ENCODE data around the gene SNU13.

DNA sequence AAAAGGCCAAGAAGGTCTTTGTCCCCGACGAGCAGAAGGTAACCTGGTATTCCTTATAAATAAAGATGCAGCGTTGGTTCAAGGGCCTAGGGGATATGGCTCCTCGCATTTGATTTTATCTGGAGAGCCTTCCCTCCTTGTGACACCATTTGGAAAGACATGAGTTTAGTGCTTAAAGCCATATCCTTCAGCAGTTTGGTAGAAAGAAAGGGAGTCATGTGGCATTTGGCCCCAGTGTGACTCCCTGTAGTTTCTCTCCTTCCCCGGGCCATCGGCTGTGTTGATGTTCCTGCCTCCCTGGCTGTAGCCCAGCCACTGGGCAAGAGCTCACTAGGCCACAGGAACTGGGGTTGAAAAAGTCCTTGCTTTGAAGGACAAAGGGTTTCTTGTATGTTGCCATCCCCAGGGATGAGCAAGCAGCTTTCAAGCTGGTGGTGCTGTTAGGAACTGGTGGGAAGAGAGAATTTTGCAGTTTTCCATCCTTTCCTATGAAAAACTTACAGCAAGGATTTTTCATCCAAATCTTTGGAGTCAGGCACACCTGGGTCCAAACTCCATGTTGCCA lies 12.6 kb downstream of the TEF start:
- PRO-cap = no peak

DNA sequence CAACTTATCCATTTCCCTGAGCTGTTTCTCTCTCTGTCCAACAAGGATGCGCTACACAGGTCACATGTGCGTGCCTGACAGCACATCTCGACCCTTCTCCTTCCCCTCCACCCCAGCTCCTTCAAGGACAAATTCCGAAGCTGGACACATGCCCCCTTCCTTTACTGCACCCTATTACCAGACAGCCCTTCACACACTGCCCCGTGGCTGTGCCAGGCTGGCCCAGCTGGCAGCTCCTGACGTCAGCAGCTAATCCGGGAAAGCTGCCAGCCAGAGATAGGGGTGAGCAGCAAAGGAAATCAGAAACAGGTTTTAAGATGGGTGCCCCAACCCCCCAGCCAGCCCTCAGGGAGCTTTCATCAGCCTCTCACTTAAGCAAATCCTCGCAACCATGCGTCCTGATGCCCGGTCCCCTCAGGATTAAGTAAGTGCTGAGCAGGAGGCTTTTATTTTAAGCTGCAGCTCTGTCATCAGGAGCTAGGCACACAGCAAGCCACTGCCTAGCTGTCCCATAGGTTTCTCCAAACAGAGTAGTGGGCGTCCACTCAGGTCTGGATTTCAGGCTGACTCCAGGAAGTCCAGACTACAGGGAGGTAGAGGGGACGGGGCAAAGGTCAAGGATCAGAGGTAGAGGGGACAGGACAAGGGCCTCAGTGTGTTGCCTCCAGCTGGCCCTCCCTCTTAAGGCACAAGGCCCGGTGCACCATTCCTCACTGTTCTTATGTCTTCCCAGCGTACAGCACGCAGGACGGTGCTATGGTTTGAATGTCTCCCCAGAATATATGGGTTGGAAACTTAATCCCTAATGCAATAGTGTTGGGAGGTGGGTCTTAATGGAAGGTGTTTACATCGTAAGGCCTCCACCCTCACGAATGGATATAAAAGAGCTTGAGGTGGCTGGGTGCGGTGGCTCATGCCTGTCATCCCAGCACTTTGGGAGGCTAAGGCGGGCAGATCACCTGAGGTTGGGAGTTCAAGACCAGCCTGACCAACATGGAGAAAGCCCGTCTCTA lies 20.5 kb downstream of the TEF start:
- PRO-cap = no peak

DNA sequence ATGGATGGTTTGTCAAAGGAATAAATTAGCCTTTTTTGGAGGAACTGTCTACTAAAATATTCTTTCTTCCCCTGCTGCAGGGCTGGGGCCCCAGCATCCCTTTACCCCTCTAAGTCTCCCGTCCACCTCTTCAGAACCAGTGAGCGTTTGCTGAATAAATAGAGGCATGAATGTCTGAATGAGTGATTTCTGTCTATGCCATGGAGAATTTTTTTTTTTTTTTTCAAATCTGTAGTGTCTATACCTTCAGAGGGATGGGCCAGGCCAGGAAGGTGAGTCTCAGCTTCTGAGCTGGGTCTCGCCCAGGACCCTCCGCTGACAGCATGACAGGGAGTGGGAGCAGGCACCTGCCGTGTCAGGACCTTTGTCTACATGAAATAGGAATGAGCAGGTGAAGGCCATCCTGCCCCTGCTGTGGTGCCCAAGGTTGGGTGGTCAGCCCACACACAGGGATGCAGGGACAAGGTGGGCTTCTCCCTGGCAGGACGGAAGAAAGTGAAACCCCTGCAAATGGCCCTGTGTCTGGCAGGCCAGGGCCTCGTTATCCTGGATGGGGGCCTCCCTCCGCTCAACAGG lies 15.2 kb downstream of the TOB2 start:
- PRO-cap = no peak

- PRO-cap = no peak
These were observed 648 bp downstream of the TOB2 start for GRCh38 chr22:41445706-41446600.

DNA sequence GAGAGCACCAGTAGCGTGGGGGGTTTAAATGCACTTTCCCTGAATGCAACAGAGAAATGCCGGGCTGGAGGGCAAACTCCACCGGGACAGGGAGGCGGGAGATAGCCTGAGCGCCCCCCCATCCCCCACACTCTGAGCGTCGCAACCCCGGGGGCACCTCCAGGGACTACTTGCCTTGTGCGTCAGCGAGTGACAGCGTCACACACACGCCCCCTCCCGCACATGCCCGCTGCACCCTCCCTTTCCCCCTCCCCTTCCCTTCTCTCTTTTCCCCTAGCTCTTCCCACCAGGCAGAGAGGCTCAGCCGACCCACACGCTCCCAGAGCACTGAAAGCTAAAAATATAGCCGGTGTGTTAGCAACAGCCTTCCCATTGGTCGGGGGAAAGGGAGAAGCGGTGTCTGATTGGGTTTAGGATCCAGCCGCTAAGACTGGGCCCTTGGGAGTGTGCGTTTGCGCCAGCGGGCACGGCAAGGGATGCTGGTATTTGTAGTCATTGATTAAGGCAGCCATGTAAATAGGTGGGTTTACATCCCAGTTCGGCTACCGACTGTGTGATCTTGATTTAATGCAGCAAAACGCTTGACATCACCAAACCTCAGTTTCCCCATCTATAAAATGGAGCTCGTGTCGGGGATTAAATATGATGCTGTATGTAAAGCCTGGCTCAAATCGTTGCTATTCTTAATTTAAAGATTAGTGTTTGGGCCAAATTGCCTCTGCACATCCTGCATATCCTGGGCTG lies 1.8 kb upstream of the TOB2 start:
- PRO-cap = no peak

DNA sequence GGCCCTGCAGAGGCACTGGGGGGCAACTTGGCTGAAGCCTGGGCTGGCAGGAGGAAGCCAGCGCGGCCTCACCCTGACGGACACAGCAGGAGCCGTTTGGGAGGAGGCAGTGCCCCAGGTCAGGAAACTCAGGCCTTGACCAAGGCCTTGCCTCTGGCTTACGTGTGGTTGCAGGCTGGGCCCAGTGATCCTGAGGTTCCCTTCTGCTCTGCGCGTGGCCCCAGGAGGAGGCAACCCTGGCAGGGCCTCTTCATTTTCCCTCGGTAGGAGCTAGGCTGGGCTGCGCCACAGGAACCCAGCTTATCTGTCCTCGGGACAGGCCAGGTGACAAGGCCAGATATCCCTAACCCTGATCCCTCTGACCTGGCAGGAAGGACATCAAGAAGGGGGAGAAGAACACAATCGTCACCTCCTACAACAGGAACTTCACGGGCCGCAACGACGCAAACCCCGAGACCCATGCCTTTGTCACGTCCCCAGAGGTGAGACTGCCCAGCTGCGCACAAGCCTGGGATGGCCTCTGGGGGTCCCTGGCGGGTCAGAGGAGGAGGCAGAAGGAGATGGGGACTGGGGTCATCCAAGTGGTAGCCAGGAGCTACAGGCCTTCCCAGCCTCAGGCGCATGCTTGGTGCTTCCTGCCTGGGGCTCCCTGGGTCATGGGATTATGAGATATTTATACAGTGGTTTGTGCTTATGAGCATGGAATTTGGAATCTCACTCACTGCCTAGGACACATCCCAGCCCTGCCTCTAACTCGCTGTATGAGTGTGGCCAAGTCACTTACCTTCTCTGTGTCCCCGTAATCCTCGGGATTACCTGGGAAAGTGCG lies 20.6 kb downstream of the POLR3H start:
- PRO-cap = no peak

DNA sequence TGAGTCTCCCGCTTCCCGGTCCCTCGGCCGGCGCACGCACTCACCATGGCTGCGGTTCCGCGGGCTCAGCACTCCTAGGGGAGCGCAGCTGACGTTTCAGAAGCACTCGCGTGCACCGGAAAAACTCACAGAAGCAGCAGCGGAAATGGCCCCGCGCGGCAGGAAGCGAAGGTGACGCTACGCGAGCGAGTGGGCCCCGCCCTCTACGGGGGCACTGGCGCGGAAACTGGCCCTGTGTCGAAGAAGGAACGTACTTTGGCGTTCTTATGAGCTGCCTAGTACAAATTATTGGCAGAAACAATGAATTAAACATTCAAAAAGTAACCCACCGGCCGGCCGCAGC lies at the start of gene SNU13:
Gene SNU13, minus strand, starts transcription at position 118 of the 343 bp plus-strand sequence.
- PRO-cap = bidirectional peak, plus-strand start at position 224 of the sequence, minus-strand start at position 67 of the sequence

DNA sequence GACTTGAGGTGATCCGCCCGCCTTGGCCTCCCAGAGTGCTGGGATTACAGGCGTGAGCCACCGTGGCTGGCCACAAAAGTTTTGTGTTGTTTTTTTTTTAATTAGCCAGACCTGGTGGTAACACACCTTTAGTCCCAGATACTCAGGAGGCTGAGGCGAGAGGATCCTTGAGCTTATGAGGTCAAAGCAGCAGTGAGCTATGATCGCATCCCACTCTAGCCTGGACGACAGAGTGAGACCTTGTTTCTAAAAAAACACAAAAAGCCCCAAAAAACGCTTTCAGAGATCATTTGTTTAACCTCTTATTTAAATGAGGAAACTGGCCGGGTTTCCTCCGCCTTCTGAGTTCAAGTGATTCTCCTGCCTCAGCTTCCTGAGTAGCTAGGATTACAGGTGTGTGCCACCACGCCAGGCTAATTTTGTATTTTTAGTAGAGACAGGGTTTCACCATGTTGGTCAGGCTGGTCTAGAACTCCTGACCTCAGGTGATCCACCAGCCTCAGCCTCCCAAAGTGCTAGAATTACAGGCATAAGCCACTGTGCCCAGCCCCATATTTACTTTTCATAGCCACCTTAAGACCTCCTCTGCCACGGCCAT lies 47.1 kb upstream of the CCDC134 start:
- PRO-cap = no peak

- PRO-cap = no peak
These were observed 3.5 kb downstream of the SREBF2 start for GRCh38 chr22:41835987-41837128.

DNA sequence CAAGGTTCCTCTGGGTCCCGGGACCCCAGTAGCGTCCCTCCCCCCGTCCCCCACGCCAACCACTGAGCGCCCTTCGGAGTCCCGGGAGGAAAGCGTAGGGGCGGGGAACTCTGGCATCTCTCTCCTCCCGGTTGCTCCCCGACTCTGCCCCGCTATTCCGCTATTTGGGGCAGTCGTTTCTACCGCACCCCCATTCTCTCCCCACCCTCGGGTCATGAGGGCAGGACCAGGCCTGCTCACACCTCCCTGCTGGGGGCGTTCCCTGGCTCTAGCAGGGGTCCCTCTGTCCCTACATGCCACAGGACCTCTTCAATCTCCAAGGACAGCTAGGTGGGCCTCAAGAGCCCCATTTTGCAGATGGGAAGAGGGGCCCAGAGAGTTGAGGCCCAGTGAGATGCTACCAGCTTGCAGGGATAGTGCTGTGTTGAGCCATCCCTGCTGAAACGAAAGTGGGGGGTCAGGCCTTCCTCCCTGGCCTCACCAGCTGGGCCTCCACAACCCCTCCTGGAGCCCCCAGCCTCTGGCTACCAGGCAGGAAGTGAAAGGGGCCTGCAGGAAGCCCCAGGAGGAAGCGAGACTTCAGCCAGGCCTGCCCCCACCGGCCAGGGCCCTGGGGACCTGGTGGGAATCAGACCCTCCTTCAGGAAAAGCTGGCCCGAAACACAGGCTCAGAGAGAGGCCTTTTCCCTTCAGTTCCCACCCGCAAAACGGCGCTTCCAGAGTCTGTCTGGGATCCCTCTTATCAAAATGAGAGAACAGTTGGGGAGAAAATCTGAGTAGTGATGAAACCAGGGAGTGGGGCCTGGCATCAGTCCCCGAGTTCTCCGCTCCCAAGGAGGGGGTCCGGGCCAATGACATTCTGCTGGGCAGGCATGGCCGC lies 5.6 kb upstream of the SHISA8 start:
- PRO-cap = no peak

GRCh38 chr22:42090858-42091329 lies 322 bp upstream of the NDUFA6 start:
- PRO-cap = bidirectional peak, plus-strand start at chr22:42090947, minus-strand start at chr22:42090772

DNA sequence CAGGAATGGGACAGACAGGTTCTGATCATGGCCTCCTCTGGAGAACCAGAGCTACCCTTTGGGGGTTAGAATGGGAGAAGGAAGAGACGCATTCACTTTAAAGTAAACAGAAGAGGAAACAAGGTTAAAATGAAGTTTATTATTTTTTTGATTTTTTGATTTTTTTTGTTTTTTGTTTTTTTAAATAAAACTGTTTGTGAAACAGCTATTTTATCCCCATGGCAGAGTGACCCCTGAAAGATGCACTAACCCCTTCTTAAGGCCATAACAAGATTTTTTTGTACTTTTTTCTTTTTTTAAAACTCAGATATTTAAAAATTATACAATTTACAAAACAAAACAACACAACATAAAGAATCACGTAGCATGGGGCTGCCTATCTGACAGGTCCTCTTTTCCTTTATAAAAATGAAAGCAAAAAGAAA lies 29.3 kb upstream of the CYP2D6 start:
- PRO-cap = no peak

DNA sequence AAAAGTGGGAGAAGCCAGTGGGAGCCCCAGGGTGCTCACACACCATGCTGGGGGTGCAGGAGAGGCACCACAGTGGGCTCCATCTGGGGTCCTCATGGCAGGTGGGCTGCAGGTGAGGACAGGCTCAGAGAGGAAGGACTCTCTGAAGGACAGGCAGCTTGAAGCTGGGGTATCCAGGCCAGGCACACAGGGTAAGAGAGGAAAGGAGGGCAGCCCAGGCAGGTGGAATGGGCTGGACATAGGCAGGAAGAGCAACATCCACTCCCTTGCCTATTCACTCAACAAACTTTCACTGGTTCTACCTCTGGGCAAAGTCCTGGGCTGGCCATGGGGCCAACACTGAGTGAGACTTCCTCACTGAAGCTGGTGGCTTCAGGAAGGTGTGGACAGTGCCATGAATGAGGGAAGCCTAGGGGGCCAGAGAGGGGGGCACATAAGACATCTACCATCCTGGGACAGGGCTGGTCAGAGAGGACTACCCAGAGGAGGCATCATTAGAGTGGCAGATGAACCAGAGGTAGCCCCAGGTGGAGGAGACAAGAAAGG lies 44.9 kb upstream of the TCF20 start:
- PRO-cap = no peak

GRCh38 chr22:42316100-42316395 lies 45.6 kb upstream of the TCF20 start:
- PRO-cap = no peak

DNA sequence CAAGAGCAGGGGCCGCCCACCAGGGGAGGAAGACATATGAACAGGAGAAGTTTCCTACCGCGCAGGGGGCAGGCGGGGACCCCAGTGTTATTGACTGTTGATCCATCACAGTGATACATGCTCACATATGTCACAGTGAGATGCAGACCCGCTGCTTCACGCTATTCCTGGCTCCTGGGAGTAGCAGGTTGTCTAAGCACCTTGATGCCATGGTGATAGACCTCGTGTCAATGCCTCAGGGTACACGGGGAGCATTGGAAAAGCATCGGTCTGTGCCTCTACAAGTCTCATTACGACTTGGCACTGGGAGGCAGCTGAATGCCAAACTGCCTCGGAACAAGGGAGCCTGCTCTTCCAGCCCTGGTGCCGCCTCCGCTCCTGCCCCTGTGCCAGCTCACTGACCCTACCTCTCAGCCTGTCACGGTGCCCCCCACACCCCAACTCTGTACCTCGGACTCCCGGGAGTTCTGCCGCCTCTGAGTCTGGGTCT lies 1.5 kb upstream of the NFAM1 start:
- PRO-cap = no peak

DNA sequence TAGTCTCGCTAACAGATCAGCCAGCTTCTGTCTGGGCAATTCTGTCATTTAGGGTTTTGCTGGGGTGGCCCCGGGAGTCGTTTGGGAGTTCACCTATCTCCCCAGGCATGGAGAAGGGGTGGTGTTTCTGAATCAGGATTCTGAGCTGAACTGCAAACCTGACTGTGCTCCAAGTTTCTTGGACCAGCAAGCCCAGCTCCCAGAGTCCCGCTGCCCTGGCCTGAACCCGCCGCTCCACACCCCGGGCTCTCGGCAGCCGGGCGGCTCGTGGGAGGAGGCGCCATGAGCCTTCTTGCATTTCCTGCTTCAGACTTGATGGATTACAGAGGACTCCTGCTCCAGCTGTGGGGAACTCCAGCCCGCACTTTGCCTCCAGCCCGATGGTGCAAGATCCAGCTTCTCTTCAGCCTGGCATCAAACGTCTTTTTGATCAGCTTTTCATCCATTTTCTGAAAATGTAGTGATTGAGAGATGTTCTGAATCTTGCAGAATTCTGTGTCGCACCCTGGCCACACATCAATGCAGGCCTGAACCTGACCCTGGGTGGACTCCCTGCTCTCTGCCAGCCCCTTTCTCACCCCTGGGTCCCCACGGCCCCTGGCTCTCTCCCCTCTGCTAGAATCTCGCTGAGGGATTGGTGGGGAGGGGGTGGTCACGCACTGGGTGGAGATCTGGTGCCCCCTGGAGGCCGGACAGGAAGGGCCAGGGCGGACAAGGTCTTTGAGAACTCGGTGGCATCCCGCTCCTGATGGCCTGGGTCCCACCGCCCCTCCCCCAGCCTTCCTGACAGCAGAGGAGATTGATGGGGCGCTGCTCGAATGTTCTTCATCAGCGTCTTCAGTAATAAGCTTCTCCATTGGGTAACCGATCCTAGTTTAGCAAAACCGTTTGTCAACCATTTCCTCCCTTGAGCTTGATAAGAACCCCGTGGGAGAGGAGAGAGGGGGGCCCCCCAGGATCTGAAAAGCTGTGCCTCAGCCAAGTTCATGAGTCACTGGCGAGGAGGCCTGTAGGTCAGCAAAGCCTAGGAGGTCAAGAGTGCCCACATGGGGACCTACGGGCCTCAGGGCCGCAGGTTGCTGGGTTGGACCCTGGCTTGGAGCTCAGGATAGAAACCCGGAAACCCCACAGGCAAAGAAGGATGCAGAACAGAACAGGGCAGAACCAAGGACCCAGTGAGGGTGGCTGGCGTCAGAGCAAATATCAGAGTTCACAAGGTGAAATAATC lies 12.1 kb upstream of the NFAM1 start:
- PRO-cap = no peak

GRCh38 chr22:42620360-42621124 lies 5.9 kb upstream of the POLDIP3 start:
- PRO-cap = no peak

- PRO-cap = no peak
These were observed 49.3 kb upstream of the A4GALT start for GRCh38 chr22:42769825-42770545.

- PRO-cap = no peak
These were observed 795 bp downstream of the ARFGAP3 start for GRCh38 chr22:42856104-42856851.

- PRO-cap = no peak
These were observed 10.5 kb upstream of the ARFGAP3 start for GRCh38 chr22:42867486-42868128.